Aorta (tissue), 1 donor: ENCODE results near the genes ENGASE, CBX4 and GAA.

DNA sequence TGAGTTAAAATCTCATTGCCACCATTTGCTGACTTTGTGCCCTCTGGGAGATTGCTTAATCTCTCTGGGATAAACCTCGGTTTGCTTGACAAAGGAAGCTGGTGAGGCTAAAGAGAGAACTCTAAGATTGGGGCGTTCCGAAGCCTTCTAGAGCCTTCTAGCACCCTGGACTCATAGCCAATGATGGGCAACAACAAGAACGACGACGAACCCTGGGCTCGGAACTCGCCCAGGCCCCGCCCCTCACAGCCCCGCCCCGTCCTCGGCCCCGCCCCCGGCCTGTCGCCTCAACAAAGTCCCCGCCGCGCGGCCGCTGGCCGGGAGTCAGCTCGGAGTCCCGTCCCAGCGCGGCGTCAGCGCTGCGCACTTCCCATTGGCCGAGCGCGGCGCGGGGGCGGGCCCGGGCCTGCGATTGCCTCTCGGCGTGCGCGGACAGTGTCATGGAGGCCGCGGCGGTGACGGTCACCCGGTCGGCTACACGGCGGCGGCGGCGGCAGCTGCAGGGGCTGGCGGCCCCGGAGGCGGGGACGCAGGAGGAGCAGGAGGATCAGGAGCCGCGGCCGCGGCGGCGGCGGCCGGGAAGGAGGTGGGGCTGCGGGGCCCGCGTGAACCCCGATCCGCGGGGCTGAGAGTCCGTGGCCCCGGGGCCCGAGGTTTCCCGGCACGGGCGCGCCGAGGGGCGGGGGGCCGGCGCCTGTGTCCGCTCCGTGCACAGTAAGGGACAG lies at the start of gene ENGASE:
Gene ENGASE, plus strand, starts transcription at position 320 of the 725 bp plus-strand sequence.
- PRO-cap, result bidirectional peak, plus-strand start at position 441 of the sequence, minus-strand start at position 175 of the sequence

GRCh38 chr17:79075764-79076375 lies 1.2 kb downstream of the ENGASE start:
- PRO-cap, result no peak

- PRO-cap, result no peak
Observed at GRCh38 chr17:79106513-79106872, 31.9 kb downstream of the ENGASE start.

DNA sequence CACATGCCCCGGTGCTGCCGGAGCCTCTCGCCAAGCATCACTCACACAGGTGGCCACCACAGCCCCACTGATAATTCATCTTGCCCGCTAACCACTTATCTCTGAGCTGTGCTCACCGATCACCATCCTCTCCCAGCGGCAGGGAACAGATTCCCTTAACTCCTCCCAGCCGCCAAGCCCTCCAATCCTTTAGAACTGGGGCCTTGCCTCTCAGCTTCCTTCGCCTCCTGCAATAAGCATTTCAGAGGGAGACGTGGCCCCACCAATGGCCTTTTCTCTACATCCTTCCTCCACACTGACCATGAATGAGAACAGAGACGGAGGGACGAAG lies 222.1 kb downstream of the RBFOX3 start:
- PRO-cap, result no peak

DNA sequence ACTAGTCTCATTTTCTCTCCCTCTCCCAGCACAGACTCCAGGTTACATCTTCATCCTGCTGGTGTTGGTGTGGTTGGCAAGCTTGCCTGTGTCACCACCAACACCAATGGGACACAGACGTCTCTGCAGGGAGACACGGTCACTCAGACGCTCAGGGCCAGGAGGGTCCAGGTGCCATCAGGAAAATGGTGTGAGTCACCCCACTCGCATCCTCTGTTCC lies 177.9 kb downstream of the RBFOX3 start:
- PRO-cap, result no peak

DNA sequence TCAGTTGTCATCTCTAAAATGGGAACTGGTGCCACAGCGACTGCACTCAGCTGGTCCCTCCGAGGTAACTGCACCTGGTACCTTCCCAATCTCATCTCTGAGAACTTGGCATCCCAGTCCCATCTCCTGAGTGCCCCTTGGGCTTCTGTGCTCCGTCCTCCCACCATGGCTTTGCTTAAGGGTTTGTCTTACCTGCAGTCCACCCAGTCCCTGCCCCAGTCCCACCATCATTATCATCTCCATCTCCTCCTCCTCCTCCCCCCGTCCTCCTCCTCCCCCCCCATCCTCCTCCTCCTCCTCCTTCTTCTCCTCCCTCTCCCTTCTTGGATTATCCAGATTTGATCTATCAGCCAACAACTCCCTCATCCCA lies 30.9 kb downstream of the RBFOX3 start:
- PRO-cap, result no peak

DNA sequence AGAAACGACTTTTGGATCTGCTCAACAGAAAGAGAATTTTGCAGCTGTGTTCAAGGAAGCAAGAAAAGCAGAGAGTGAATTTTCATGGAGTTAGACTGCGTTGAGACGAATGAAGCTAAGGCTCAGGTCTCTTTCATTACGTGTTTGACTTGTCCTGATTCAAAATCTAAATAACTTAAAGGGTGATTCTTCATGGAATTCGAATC lies 1.1 kb upstream of the CBX2 start:
- PRO-cap, result no peak

DNA sequence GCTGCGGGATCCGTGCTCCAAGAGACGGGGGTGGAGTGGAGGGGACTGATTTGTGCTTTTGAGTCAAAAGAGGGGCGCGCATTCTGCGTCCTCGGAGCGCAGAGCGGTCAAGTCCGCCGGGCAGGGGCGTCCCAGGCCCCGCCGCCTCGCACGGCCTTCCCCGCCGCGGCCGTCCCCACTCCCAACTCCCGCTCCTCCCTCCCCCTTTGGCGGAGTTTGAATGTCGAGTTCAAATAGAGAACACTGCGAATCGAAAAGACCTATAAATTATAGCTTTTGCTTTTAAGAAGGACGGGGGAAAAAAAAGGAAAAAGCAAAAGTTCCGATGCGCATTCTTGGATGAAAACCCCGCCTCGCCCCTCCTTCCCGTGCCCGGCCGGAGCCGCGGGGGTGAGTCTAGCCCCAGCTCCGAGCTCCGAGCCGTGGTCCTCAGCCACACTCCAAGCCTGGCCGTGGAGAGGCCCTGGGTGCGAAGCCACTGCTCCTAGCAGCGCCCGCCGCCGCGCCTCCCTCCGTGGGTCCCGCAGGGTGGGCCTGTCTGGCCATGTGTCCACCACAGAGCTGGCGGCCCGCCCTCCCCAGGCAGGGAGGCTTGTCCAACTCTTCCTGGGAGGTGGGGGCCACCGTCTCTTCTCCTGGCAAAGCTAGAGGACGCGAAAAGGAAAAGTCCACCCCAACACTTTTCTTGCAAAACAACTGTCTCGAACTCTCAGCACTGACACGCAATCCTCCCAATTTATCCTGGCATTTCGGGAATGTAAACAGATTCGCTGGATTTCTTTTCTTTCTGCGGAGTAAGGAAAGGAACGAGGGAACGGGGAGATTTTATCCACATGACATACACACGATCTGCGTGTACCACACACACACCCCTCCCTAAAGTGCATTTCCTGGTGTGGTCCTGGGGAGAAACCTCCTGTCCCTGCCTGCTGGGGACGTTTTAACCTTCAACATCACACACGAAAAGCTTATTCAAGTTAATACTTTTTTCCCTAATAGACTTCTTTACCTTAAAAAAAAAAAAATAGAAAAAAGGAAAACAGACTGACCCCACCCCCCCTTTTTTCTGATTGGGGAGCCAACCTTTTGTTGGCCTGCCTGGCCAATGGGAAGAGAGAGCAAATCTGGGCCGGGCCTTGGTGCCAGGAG lies 3.5 kb downstream of the CBX8 start:
- PRO-cap, result no peak

- PRO-cap, result no peak
Observed at GRCh38 chr17:79803769-79804152, 6.9 kb upstream of the CBX8 start.

DNA sequence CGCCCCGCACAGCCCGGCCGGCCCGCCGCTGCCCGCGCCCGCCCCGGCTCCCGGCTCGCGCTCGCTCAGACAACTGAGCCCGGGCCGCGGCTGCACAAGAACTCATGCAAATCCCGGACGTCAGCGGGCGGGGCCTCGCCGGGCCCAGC lies at the start of gene CBX4:
Gene CBX4, minus strand, starts transcription at position 75 of the 149 bp plus-strand sequence.
- PRO-cap, result bidirectional peak, plus-strand start outside the sequence, minus-strand start at position 75 of the sequence

- PRO-cap, result no peak
Observed at GRCh38 chr17:79907766-79908232, 68.6 kb upstream of the CBX4 start.

- PRO-cap, result no peak
Observed at GRCh38 chr17:79919907-79920420, 80.7 kb upstream of the CBX4 start.

- PRO-cap, result no peak
Observed at GRCh38 chr17:79924403-79924798, 85.2 kb upstream of the CBX4 start.

GRCh38 chr17:79936121-79937416 lies 97.3 kb upstream of the CBX4 start:
- PRO-cap, result no peak

DNA sequence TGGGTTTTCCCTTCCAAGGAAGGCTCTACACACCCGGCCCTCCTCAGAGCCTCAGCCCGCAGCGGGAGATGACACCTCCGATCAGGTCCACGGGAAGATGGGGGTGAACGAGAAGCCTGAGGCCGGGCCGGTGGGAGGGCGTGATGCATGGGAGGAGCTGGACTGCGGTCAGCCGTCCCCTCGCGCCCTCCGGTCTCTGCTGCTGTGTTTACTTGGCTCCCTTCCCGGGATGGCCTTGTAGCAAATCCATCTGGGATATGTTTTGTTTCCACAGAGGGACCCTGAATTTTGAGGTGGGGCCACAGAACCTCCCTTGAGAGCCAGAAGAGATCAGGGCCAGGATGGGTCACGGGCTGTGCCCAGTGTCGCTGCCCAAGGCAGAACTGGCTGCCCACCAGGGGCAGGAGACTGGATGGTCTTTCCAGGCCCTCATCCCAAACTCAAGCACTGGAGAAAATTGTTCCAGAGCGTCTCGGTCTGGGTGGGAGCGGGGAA lies 48.9 kb downstream of the TBC1D16 start:
- PRO-cap, result no peak

DNA sequence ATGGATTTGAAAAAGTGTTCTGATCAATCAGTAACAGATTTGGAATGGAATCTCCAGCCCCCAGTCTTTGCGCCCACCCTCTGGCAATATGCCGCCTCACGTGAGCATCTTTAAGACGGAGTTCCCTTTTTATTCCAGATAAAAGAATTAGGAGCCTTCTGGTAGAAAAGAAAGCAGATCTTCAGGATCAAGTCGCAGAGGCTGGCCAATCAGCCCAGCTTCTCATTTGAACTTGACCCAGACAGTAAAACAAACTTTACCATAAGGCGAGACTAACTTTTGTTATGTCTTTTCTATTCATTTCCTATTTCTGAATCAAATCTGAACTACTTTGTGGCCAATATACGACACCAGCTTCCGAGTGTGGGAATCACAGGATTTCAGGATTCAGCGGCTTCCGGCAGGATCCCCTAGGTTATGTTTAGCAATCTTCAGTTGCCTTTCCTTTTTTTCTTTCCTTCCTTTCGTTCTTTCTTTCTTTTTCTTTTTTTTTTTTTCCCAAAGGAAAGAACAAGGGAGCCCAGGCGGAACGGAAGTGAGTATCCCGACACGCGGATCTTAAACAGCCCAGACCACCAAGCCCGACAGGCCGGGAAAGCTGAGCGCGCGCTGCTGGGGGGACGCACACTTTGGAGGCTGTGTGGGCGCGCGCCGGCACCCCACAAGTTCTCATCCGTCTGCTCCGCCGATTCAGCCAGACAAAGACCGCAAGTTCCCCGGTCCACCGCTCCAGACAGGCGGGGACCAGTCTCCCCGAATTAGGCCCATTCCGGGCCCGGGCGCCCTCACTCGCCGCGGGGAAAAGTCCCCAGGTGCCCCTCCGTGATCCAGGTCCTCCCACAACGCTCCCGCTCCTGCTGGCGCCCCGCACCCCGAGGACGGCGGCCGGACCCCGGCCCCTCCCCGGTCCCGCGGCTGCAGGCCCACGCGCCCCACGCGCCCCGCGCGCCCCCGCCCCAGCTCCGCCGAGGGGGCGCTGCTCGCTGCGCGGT lies 623 bp downstream of the TBC1D16 start:
- PRO-cap, result no peak

- PRO-cap, result bidirectional peak, plus-strand start at chr17:80036008, minus-strand start at chr17:80035872
Observed at GRCh38 chr17:80035926-80036204, 193 bp upstream of the TBC1D16 start.

GRCh38 chr17:80068669-80069097 lies 32.2 kb downstream of the CCDC40 start:
- PRO-cap, result no peak

GRCh38 chr17:80100843-80101877 lies at the start of gene GAA:
TSS of gene GAA (plus strand) at chr17:80101581.
- PRO-cap, result bidirectional peak, plus-strand start at chr17:80101607, minus-strand start at chr17:80101406

DNA sequence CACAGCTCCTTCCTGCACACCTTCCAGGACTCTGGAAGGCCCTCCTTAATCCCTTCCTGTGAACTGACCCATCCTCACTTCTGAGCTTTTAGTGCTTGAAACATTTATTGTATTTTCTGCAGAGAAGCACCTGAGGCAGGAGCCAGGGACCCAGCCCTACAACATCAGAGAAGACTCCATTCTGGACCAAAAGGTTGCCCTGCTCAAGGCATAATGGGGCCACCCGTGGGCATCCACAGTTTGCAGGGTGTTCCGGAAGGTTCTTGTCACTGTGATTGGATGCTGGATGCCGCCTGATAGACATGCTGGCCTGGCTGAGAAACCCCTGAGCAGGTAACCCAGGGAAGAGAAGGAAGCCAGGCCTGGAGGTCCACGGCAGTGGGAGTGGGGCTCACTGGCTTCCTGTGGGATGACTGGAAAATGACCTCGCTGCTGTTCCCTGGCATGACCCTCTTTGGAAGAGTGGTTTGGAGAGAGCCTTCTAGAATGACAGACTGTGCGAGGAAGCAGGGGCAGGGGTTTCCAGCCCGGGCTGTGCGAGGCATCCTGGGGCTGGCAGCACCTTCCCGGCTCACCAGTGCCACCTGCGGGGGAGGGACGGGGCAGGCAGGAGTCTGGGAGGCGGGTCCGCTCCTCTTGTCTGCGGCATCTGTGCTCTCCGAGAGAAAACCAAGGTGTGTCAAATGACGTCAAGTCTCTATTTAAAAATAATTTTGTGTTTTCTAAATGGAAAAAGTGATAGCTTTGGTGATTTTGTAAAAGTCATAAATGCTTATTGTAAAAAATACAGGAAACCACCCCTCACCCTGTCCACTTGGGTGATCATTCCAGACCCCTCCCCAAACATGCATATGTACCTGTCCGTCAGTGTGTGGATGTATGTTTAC lies 7.9 kb upstream of the RNF213 start:
- PRO-cap, result no peak